ENCODE results near the gene GALNT1.

GRCh38 chr18:32346599-32347037 lies 124.1 kb downstream of the GAREM1 start:
- RRBS: no CpG with 5 or more reads among the region's 4 CpGs

GRCh38 chr18:32384147-32384402 lies 86.6 kb downstream of the GAREM1 start:
- RRBS: no CpG with 5 or more reads among the region's 2 CpGs

GRCh38 chr18:32428593-32429292 lies 41.9 kb downstream of the GAREM1 start:
- RRBS: no CpG with 5 or more reads among the region's 5 CpGs

GRCh38 chr18:32714421-32714692 lies 58.5 kb downstream of the KLHL14 start:
- RRBS: no CpG with 5 or more reads among the region's 2 CpGs

DNA sequence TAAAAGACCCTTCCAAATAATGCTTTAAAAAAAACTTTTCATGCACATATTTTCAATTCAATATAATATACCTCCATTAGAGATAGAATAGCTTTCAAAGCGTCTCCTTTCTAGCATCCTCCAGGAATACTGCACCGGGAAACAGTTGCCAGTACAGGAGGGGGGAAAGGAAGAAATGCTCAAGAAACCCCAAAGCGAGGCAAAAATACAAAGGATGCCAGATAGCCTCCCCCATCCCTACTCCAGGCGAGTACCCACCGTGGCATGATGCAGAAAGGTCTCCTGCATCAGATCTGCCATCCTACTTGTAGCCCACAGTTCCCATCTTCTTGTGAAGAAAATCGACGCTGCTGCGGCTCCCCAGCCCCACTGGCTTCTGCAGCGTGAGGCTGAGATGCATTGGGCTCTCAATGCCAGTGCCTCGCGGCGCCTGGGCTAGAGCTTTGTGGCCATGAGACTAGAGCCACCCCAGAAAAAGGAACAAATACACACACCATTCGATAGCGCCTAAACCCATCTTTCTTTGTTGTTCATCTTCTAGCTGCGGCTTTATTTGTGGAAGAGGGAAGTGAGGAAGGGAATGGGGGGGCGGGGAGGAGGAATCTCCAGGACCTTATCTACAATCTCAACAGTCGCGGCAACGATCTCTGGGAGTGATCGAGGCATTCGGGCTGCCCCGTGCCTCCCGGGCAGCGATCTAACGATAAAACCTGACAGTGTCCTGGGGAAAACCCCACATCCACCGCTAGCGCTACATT lies 2.8 kb downstream of the NOL4 start:
- RRBS: no CpG with 5 or more reads among the region's 27 CpGs

DNA sequence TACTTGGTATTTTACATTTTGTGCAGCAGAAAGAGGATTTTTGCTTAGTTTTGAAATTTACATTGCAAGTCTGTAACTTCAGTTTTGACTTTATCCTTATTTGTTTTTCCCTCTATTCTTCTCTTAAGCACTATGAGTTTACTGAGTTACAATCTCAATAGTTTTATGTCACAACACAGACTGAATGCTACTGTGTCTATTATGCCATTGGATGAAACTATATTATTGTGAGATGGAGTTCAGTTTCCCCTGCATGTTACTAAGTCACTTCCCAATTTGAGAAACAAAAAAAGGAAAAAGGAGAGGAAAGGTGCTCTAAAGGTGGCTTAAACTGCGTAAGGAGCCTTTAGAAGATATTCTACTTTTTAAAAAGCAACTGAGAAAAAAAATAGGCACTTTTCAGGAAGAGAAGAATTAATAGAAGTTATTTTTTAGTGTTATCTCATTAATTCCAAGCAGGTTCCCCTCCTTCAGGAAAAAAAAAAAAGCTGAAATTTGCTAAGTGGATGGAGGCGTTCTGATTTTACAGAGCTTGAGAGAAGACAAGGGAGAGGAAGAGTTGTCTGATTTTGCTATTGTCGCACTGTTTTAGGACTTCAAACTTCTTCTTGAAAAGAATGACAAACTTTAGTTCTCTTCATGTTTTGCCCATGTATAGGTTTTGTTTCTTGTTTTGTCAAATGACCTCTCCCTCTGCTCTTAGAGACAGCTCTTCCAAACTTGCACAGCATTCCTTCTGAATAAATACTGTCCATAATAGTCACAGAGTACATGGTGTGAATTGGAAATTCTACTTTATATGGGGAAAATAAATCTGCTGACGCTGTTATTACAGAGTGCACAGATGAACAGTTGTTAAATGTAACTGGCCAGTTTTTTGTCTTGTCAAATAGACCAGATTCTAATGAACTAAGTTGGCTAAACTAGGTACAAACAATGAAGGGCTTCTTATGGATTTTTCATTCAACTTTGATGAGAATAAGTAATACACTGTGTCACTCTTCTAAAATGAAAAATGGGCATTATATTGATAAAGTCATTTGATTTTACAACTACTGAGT lies 116.1 kb upstream of the DTNA start:
- RRBS: no CpG with 5 or more reads among the region's 4 CpGs

GRCh38 chr18:34659627-34660146 lies 50.4 kb upstream of the DTNA start:
- RRBS: no CpG with 5 or more reads among the region's 5 CpGs

- RRBS: no CpG with 5 or more reads among the region's 7 CpGs
Observed at GRCh38 chr18:34803908-34804569, 93.9 kb downstream of the DTNA start.

GRCh38 chr18:35122579-35123167 lies 81.5 kb downstream of the MAPRE2 start:
- RRBS: no CpG with 5 or more reads among the region's 15 CpGs

- RRBS: no CpG with 5 or more reads among the region's 2 CpGs
Observed at GRCh38 chr18:35172425-35172982, 68.3 kb upstream of the ZNF397 start.

DNA sequence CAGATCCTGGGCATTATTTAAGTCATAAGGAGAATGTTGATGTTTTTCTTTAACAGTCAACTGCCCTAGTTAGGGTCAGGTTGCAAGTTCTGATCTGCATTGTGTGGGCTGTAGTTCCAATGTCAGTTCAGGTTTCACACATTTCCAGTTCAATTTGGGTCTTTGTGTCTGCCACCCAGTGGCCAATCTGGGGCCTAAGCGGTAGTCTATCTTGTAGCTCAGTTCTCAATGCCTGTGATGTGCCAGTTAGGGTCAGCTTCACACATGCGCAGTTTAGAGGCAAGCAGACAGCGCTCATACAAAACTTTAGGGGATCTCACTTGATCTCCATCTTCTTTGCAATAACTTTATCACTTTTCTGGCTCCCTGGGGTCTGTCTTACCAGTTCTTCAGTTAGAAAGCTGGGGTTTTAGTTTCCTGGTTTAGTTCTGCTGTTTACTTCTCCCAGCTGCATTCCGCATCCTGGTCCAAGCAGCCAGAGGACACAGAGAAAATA lies 10.9 kb upstream of the ZNF24 start:
- RRBS: no CpG with 5 or more reads among the region's 4 CpGs

GRCh38 chr18:35410576-35410932 lies 33.4 kb upstream of the ZNF396 start:
- RRBS: no CpG with 5 or more reads among the region's 7 CpGs

GRCh38 chr18:35456300-35456891 lies 41.4 kb downstream of the INO80C start:
- RRBS: no CpG with 5 or more reads among the region's 9 CpGs

DNA sequence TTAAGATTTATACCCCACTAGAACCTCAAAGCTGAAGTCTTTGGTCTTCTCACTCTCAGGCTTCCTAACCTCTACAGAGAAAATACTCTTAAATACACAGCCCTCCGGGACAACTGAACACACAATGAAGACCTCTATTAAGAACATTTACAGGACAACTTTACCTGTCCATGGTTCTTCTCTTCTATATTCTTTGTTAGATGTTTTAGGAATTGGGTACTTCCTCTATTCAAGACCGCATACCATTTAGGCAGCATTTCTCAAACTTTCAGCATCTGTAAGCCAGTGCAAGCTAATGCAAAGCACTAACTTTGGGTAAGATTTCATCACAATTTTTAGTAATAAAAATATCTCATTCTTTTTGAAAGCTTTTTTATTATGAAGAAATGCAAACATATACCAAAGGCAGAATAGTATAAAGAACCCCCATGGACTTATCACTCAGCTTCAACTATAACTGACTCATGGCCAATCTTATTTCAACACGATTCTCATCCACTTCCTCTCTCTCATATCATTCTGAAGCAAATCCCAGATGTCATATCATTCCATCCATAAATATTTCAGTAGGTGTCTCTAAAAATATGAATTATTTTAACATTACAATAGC lies 33.0 kb downstream of the INO80C start:
- RRBS: no CpG with 5 or more reads among the region's 3 CpGs

- RRBS: no CpG with 5 or more reads among the region's 3 CpGs
Observed at GRCh38 chr18:35488765-35489195, 9.0 kb downstream of the INO80C start.

DNA sequence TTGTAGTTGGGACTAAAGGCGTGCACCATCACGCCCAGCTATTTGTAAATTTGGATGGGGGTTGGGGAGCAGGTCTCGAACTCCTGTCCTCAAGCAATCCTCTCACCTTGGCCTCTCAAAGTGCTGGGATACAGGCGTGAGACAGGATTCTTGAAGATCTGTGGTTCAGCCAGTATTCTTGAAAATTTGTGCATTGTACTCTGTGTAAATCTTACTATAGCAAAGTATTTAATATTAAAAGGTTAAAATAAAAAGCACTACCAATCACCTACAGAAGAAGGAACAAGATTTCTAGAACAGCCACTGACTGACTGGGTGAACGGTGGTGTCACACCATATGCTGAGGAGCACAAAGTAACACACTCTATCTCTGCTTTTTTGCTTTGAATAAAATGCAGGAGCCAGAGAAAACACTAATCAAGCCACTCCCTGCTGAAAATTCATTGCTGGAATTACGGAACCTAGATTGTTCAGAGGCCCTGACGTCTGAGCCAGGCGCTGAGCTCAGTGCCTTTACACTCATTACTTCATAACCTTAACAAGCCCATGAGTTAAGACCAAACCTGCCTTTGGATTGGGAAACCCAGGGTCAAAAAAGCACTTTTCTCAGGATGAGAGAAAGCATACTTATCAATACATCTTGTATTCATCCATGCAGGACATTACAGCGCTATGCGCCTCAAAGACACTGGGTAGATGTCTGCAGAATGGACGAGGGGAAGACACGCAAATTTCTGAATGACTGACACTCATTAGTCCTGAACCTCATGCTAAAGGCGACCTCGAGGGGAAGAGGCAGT lies 891 bp downstream of the INO80C start:
- RRBS: no CpG with 5 or more reads among the region's 14 CpGs

- RRBS: 3% methylated on average over 31 of the region's 101 CpGs
Observed at GRCh38 chr18:35581659-35582500, at the start of gene GALNT1. GALNT1 (plus strand) TSS chr18:35581740.

DNA sequence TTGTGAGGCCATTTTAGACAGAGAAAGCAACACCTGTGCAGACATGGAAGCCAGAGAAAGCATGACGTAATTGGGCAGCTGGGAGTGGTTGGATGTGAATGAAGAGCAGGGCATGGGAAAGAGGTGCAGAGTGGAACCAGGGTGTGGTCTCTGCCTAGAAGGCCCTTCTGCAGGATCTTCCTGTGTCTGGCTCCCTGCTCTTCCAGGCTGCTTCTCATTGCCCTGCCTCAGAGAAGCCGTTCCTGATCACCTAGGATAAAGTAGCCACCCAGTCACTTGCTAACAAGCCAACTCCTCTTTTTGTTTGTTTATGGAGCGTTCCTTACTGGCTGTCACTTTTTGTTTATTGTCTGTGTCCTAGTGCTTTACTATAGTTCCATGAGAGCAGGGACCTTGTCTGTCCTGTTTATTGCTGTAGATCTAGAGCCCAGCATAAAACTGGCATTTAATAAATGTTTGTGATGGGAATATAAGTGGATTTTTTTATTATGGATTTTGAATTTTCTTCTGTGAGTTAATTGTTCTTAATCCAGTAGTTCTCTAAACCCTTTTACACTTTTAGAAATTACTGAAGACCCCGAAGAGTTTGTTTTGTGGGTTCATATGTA lies 28.6 kb downstream of the GALNT1 start:
- RRBS: no CpG with 5 or more reads among the region's 4 CpGs

GRCh38 chr18:35667714-35668289 lies 86.3 kb downstream of the GALNT1 start:
- RRBS: no CpG with 5 or more reads among the region's 2 CpGs